GM19239 (cell line): ENCODE data around the genes LRG1 and MYDGF.

DNA sequence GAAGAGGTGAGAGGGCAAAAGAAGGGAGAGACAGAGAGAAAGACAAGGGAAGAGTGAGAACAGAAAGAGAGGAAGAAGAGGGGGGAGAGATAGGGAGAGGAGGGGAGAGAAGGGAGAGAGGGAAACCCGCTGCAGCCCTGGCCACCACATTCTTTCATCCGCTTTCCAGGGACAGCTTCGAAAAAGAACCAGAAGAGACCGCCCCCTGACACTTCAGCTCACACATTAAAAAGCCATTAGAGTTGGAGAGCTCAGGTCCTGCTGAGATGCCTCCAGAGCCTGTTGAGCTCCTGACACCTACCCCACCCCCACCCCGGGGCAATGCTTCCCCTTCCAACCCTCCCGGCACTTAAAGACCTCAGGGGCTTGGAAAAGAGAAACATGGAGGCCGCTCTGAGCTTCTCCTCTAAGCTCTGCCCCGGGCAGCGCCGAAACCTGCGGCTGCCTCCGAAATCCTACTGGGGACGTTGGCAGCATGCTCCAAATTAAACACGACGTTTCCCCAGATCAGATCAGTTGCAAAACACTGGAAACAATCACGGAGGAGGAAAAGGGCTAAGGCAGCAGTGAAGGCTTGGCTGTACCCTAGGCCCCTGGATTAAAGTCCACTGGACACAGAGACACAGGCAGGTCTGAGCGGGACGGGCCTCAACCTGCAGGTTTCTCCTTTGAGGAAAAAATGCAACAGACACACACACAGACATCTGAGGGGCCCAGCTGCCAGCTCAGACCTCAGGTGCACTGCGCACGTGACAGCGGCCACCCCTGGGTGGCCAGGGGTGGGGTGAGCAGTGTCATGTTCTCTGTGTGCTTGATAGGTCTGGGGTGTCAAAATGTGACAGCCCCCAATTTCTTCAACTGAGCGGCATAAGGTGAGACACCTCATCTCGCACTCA lies 9.7 kb downstream of the SH3GL1 start:
- RRBS, result 66% methylated on average over 3 of the region's 23 CpGs

DNA sequence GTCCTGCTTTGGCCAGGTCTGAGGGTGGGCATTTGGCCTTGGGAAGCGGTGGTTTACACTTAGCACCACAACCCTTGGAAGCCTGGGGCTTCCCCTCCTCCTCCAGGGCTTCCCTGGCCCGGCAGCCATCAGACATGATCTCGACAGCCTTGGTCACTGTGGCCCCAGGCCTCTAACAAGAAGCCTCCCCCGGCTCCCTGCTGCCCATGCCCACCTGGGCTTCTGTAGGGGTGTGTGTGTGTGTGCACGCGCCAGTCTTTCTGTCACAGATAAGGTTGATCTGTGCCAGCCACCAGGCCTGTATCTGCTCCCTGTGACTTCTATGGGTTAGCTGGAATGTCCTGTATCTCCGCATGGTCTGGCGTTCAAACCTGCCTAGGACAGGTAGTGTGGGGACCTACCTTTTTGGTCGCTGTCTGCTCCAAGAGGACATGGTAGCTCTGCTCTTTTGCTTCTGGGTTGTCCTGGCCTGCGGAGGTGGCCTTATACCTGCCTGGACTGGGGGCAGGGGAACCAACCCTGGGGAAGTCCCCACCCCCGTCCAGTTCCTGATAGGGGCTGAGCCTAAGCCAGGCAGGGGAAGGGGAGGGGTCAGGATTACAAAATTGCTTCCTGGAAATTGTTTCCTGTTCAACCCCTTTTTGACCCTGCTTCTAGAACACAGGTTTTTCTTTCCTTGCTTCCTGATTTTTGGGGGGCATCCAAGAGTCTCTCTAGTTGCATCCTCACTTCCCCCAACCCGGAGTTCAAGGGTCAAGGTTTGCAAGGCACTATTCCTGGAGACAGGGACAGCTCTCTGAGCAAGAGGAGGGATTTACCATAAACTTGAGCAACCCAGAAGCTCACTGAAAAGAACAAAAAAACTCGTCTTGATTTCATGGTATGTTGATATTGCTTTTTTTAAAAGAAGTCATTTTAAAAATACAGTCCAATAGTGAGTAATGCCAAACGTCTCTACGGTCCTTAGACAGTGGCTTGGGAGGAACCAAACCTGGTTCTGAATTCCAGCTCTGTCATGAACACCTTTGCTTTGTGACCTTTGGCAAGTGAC lies at the start of gene LRG1:
LRG1 (minus strand) TSS at position 456 of the 1,051 bp plus-strand sequence.
- RRBS, result 62% methylated on average over 3 of the region's 15 CpGs

GRCh38 chr19:4547058-4547716 lies 7.4 kb upstream of the LRG1 start:
- RRBS, result no CpG with 5 or more reads among the region's 13 CpGs

- RRBS, result 97% methylated on average over 1 of the region's 30 CpGs
These were observed 2.2 kb downstream of the SEMA6B start for GRCh38 chr19:4557085-4557801.

- RRBS, result 3% methylated on average over 20 of the region's 101 CpGs
These were observed at the start of gene MYDGF for GRCh38 chr19:4669471-4670675. MYDGF (minus strand) TSS chr19:4670342.

DNA sequence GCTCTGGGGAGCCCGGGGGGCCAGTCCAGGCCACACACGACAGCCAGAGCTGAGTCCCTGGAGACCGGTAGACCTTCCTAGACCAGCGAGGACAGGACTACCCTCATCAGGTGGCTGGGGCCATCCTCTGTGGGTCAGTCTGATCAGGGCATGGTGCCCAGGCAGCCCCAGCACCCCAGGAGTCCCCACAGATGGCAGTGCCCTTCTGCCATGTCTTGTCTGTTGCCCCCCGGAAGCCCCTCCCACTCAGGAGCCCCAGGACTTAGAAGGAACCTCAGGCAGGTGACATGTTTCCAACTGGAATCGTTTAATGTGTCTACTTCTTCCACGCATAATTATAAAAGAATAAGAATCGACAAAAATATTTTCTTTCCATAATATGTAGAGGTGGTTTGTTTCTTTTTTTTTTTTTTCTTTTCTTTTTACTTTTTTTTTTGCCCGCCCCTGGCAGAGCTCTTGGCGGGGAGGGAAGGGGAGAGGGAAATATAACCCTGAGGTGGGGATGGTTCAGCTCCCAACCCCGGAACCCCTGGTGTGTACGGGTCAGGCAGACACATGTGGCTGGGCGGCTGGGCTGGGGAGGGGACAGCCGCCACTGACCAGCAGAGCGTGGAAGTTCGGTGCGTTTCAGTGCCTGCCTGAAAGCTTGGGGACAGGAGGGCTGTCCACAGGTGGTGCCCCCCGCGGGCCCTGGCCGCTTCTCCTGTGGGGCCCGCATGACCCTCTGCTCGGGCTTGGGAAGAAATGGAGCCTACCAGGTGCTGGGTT lies 5.0 kb upstream of the MYDGF start:
- RRBS, result 78% methylated on average over 3 of the region's 22 CpGs

DNA sequence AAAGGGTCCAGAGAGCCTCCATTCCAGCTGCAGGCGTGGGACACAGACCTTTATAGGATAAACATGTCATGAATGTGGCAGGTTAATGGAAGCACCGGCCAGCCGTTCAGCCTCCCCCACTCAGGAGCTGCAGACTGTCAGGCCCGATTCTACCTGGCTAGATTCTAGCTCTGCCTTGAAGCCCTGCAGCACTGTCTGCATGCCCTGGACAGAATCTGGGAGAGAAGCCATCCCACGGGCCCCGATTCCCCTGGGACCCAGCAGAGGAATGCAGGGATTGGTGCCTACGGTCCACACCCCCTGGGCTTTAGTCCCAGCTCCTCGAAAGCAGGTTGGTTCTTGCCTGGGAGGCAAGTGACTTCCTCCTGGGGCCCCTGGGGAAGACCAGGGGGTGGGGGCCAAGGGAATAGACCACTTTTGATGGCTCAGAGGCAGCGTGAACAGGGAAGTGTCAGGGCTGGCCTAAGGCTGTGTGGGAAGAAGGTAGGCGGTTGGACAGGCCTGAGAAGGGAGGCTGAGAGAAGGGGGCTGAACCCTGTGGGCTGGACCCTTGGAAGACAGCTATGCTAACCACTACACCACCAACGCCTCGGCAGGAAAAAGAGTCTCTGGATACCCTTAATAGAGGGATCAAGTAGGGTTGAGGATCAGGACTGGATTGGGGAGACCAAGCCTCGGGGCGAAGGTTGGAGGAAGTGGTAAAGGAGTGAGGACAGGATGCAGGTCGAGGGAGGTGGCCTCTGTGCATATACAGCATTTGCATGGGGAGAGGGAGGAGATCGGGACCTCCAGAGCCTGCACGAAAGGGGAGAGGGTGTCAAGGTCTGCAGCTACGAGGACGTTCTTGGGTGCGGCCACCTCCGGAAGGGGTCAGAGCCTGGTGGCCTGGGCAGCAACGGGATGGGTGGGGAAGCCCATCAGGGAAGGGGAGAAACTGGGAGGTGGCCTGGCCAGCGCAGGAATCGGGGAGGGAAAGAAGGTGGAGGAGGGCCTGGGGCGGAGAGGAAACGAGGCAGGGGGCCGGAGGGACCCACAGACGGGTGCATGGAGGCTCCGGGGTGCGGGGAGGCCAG lies 802 bp downstream of the DPP9 start:
- RRBS, result 2% methylated on average over 2 of the region's 30 CpGs

DNA sequence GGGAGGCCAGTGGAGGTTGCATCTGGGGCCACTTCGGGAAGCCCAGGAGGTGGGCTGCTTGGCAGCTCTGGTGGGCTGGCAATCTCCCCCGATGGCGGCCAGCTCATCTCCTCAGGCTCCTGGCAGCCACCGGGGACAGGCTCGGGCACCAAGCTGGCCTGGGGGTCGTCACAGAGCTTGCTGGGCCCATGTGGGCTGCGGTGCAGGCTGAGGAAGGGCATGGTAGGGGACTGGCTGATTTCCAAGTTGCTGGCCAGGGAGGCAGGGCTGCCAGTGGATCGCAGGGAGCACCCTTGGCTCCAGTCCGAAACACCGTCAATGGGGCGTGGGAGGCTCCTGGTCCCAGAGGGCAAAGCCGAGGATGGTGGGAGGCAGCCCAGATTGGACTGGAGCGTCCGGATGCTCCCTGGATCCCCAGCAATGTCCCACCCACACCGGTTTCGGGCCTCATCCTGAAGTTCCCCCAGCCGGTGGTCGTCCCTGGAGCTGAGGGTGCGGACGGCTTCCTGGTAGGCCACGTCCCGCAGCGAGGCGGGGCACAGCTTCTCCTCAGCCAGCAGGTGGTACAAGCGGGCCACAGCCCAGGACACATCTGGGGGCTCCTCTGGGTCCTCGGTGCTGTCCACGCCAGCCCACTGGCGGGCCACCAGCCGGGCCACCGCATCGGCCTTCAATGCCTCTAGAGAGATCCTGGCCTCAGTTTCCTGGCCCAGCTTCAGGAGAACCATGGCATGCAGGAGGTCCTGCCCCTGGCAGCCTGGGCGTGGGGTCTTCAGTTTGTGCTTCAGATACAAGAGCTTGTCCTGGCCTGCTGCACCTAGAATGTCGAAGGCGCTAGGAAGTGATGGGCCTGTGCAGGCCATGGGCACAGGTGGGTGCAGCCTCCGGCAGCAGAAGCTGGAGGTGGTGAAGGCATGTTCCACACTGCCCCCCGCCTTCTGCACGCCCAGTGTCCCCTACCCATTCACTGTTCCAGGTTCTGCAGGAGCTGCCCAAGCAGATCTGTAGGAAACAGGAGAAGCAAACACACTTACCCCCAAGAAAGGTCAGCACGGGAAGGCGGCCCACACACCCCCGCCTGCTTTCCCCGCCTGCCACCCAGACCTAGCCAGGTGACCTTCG lies 13.6 kb downstream of the TICAM1 start:
- RRBS, result no CpG with 5 or more reads among the region's 42 CpGs

DNA sequence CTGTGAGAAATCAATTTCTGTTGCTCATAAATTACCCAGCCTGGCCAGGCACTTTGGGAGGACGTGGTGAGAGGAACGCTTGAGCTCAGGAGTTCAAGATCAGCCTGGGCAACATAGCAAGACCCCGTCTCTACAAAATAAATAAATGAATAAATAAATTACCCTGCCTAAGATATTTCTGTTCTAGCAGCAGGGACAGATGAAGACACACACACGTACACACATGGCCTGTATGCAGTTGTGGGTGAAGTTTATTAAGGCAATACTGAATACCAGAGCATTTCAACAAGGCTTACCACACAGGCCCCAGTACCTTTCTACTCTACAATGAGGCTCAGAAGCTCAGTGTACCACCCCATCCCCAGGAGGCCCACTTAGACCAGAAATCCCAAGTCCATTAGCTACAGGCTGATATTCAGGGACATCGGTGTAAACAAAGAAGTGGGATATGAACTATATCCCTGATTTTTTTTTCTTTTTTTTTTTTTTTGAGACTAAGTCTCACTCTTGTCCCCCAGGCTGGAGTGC lies 6.7 kb upstream of the TICAM1 start:
- RRBS, result no CpG with 5 or more reads among the region's 5 CpGs

DNA sequence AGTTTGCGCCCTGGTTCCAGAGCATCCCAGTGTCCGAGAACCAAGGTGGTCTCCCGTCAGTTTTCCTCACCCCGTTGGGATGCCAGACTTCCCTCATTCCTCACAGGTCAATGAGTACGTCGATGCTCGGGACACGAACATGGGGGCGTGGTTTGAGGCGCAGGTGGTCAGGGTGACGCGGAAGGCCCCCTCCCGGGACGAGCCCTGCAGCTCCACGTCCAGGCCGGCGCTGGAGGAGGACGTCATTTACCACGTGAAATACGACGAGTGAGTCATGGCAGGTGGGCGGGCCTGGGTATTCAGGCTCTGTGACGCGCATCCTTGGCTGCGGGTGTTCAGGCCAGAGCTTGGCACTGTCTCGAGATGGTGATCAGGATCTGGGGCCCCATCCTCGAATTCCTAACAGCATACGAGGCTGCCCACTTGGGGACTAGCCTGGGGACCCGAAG lies 21.3 kb downstream of the UHRF1 start:
- RRBS, result no CpG with 5 or more reads among the region's 29 CpGs

DNA sequence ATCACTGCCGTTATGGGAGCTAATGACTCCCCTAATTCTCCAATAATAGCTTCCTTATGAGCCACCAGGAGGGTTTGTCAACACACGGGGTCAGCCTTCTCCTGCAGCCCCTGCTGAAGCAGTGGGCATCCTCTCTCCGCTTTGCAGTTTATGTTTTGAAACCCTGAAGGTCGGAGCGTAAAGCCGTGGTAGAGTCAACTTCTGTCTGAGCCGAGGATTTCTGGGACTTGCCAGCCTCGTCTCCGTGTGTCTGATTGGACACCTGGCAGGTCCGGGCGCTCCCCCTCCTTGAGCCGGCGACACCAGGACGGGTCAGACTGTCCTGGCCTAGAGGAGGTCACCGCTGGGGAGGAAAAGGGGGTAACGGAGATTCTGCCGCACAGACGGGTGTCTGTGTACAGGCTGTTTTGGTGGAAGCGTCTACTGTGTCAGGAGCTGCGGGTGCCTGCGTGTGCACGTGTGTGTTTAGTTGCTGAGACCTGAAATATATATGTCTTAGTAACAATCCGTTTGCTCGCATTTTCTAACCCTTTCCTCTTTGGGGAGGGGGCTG lies 1.8 kb downstream of the KDM4B start:
- RRBS, result no CpG with 5 or more reads among the region's 24 CpGs

DNA sequence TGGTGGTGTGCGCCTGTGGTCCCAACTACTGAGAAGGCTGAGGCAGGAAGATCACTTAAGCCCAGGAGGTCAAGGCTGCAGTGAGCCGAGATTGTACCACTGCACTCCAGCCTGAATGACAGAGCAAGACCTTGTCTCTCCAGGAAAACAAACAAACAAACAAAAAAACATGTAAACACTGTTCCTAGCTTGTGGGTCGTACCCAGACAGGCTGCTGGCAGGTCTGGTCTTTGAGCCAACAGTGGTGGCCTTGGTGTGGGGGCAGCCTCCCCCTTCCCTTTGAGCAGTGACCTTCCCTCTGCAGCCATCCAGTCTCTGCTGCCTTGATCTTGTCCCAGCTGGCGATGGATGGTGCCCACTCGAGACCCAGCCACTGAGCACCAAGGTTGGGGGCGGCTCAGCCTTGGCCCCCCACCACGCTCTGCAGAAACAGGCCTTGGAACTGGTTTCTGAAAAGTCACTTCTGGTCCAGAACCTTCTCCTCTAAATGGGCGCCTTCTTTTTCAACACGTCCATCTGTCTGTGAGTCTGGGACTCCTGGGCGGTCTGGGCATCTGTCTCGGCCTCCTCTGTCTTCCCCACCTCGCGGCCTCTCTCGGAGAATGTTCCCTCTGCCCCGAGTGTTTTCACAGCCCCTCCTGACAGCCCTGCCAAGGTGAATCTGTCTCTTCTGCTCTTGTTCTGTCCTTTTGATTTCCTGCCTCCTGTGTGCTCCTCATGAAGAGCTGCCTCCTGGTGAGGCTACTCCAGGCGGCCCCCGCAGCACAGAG lies 143.4 kb downstream of the KDM4B start:
- RRBS, result no CpG with 5 or more reads among the region's 17 CpGs

DNA sequence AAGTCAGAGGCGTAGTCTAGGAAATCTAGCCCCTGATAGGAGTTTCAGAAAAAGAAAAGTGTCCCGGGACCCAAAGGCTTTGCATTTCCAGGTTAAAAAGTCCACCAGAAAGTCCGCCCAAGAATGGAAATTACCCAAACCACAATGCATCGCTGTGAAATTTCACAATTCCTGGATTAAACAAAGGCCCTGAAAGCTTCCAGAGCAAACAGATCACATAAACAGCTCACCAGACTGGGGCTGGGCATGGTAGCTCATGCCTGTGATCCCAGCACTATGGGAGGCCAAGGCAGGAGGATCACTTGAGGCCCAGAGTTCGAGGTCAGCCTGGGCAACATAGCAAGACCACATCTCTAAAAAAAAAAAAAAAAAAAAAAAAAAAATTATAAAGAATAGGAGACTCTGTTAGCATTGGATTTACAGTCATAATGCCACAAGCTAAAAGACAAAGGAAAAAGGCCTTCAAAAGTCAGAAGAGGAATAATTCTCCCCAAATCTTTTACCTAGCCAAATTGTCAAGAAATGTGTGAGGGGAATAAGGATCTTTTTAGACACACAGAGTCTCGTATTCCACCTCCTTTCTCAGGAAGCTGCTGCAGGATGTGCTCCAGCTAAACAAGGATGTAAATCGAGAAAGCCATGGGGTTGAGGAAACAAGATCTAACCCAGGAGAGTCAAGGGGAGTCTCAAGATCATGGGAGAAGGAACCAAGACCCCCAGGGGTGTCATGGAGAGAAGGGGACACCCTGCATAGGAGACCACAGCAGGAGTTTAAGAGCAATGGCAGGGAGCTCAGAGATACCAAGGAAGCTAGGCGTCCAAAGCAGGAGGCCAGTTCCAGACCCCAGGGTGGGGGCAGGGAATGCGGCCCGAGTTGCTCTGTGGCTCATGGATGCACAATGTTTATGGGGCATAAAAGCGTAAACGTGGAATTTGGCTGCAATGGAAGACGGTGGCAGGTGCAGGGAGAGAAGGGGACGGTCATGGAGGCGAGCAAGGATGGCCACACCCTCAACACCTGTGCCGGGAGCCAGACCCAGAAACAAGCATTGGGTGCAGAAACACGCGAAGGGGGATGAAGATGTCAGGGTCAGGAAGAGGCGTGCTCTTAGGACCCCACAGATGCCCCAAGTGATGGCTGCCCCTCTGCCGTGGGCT lies 147.3 kb downstream of the KDM4B start:
- RRBS, result no CpG with 5 or more reads among the region's 20 CpGs

- RRBS, result no CpG with 5 or more reads among the region's 30 CpGs
These were observed 149.9 kb downstream of the KDM4B start for GRCh38 chr19:5118563-5119431.

DNA sequence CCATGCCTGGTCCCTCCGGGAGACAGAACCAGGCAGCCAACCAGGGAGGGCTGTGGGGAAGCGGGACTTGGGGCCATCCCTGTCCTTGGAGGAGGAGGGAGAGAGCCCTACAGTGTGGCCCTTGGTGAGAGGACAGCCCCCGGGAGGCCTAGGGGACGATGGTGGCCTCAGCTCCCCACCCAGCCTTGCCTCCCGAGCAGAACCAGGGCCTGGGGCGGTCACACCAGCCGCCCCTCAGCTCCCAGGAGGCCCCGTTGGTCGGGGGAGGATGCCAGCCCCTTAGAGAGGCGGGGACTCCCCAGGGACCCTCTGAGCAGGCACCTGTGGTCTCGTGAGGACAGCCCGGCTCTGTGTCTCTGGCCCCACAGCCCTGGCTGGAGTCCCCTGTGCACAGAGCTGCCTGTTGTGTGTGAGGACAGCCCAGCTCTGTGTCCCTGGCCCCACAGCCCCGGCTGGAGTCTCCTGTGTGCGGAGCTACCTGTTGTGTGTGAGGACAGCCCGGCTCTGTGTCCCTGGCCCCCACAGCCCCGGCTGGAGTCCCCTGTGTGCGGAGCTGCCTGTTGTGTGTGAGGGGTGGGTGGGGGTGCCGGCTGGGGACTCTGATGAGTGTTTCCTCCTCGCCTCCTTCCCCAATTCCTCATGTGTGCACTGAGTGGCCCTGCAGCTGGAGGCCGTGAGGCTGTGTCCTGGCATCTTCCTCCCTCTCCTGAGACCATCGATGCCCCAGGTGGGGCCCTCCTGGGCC lies 158.9 kb downstream of the KDM4B start:
- RRBS, result 8% methylated on average over 4 of the region's 21 CpGs

GRCh38 chr19:5139163-5139876 lies 170.4 kb downstream of the KDM4B start:
- RRBS, result no CpG with 5 or more reads among the region's 32 CpGs

DNA sequence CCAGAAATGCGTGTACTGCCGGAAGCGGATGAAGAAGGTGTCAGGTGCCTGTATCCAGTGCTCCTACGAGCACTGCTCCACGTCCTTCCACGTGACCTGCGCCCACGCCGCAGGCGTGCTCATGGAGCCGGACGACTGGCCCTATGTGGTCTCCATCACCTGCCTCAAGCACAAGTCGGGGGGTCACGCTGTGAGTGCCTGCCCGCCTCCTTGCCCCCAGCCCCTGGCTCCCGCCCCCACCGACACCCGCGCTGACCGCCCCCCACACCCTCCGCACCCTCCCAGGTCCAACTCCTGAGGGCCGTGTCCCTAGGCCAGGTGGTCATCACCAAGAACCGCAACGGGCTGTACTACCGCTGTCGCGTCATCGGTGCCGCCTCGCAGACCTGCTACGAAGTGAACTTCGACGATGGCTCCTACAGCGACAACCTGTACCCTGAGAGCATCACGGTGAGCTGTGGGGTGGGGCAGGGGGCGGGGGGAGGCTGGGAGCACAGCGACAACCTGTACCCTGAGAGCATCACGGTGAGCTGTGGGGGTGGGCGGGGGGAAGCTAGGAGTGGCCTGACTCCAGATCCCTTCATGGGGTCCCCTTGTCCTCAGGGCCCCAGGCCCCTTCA lies 175.2 kb downstream of the KDM4B start:
- RRBS, result 100% methylated on average over 3 of the region's 39 CpGs

DNA sequence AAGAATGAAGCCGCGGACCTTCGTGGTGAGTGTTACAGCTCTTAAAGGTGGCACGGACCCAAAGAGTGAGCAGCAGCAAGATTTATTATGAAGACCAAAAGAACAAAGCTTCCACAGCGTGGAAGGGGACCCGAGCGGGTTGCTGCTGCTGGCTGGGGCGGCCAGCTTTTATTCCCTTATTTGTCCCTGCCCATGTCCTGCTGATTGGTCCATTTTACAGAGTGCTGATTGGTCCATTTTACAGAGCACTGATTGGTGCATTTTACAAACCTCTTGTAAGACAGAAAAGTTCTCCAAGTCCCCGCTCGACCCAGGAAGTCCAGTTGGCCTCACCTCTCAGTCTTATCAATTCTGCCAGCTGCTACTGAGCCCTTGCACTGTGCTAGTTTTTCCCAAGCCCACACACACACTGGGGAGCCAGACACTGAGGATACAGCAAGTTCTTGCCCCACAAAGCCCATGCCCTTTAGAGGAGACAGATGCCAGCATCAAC lies 175.1 kb downstream of the PTPRS start:
- RRBS, result no CpG with 5 or more reads among the region's 10 CpGs

- RRBS, result no CpG with 5 or more reads among the region's 26 CpGs
These were observed 89.2 kb downstream of the PTPRS start for GRCh38 chr19:5251185-5252037.

GRCh38 chr19:5292686-5293101 lies 47.9 kb downstream of the PTPRS start:
- RRBS, result 2% methylated on average over 13 of the region's 28 CpGs